Frontal cortex (tissue), 2 donors: ENCODE results near the gene PA2G4.

DNA sequence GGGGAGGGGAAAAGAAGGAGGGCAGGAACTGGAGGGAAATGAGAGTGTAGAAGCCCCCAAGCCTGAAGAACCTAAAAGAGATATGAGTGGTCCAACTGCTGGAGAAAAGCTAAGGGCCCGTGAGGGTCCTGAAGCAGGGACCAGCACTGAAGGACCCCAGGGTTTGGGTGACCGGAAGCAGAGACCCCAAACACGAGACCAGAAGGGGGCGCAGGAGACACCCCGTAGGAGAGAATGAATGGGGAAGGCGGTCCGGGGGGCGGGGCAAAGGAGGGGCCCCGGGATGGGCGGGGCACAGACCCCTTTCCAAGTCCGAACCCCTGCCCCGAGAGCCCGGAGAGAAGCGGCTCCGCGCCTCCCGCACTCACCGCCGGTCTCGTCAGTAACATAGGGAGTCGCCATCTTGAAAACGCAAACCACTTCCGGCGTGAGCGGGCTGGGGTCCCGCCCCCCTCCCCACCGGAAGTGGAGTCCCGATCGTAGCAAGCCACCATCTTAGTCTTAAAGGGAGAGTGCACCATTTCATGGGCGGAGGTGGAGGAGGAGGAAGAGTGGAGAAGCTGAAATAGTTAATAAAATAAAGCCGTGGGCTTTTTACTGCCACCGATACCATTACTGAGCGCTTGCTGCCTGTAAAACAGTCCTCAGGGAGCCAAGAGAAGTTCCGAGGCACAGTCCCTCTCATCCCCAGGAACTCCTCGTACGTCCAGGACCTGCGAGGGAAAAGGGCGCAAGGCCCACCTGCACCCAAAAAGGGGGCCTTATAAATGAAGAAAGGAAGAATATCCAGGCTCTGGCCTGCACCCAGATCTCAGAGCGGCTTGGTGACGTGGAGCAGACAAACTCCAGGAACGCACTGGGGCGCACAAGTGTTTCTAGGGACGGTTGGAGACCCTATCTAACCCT, 733 bp downstream of the PYM1 start:
- RAMPAGE, long total RNA, result start-site peak on the minus strand centred at position 420 of the sequence, 21 bp wide, 241 and 32 reads in 2 replicates

GRCh38 chr12:55931278-55931859, 407 bp downstream of the DGKA start:
- RAMPAGE, long total RNA, result no peak

DNA sequence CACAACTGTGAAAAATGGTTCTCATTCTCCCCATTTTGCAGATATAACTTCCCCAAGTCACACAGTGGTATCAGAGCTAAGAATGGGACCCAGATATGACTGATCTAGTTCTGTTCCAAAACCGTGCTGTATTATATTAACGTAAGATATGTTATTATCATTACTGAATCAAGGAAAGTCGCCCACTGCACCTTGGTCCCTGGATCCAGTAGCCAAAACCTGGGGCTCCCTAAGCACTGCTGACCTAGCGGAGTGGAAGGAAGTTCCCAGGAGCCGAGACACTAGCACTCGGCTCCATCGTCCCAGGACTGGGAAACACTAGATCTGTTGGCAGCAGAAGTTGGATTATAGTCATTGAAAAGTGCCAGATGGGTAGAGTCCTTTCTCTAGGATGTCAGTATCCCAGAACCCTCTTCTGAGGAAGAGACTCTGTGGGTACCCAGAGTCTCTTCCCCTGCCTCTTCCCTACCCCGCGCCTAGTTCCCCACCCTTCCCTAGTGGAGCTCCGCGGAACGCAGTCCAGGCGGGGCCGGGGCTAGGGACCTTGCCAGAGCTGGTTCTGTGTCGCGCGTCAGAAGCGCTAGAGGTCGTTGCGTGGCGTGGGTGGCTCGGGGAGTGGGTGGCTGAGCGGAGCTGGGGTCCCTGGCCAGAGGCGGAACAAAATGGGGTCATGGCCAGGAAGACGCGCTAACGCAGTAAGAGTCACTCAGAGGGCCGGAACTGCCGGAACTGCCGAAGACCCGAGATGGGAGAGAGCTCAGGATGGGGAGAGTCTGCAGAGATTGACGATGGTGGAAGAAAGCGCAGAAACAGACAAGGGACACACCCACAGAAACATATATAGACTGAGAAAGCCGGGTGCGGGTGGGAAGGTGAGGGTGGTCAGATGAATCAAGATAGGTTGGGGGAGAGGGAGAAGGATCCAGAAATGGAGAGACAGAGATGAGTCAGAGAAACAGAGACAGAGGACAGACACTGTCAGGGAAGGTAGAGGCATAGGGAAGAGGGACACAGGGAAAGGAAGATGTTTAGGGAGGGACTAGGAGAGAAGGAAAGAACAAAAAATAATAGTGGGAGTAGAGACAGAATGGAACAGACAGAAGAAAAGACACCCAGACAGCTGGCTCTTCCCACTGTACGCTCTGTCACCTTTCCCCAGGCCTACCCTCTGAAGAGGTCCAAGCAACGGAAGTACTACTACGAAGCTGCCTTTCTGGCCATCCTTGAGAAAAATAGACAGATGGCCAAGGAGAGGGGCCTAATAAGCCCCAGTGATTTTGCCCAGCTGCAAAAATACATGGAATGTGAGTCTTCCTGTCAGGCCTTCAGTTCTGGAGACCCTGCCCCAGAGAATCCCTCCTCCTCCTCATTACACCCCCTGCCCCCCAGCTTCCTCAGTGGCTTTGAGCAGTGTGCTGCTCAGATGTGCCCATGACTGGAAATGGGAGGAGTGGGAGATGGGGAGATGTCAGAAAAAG, 4.8 kb downstream of the DGKA start:
- RAMPAGE, long total RNA, result no peak

DNA sequence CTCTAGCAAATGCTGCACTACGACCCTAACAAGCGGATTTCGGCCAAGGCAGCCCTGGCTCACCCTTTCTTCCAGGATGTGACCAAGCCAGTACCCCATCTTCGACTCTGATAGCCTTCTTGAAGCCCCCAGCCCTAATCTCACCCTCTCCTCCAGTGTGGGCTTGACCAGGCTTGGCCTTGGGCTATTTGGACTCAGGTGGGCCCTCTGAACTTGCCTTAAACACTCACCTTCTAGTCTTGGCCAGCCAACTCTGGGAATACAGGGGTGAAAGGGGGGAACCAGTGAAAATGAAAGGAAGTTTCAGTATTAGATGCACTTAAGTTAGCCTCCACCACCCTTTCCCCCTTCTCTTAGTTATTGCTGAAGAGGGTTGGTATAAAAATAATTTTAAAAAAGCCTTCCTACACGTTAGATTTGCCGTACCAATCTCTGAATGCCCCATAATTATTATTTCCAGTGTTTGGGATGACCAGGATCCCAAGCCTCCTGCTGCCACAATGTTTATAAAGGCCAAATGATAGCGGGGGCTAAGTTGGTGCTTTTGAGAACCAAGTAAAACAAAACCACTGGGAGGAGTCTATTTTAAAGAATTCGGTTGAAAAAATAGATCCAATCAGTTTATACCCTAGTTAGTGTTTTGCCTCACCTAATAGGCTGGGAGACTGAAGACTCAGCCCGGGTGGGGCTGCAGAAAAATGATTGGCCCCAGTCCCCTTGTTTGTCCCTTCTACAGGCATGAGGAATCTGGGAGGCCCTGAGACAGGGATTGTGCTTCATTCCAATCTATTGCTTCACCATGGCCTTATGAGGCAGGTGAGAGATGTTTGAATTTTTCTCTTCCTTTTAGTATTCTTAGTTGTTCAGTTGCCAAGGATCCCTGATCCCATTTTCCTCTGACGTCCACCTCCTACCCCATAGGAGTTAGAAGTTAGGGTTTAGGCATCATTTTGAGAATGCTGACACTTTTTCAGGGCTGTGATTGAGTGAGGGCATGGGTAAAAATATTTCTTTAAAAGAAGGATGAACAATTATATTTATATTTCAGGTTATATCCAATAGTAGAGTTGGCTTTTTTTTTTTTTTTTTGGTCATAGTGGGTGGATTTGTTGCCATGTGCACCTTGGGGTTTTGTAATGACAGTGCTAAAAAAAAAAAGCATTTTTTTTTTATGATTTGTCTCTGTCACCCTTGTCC, 2.0 kb upstream of the RAB5B start:
- RAMPAGE, long total RNA, result no peak

DNA sequence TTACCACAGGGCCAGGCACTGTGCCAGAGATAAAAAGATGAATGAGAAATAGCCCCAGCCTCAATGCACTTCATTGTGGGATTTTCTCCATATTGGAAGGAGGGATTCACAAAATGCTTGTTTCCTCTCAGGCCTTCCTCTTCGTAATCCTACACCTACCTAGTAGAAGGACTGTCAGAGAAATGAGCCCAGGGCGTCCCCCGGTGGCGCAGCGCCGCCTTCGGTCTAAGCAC, 336 bp upstream of the RPS26 start:
- RAMPAGE, long total RNA, result no peak

- RAMPAGE, long total RNA, result no peak
Observed at GRCh38 chr12:56085020-56085471, 5.1 kb downstream of the ERBB3 start.

DNA sequence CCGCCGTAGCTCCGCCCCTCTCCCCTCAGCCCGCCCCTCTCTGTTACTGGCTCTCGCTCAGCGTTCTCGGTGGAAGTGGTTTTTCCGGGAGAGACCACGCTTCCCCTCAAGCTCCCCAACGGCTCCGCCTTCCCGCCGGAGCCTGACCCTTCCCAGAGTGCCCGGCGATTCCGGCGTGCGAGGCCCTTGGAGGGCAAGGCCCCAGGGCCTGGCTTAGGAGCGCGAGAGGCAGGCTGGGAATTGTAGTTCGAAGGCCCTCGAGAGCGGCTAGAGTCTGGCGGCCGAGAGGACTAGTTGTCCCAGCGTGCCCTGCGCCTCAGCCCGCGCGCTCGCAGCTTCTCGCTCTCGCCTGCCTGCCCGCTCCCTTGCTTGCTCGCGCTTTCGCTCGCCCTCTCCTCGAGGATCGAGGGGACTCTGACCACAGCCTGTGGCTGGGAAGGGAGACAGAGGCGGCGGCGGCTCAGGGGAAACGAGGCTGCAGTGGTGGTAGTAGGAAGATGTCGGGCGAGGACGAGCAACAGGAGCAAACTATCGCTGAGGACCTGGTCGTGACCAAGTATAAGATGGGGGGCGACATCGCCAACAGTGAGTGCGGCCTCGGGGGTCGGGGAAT, at the start of gene PA2G4:
PA2G4 (plus strand) TSS at position 319 of the 613 bp plus-strand sequence.
- RAMPAGE, long total RNA, result no peak

DNA sequence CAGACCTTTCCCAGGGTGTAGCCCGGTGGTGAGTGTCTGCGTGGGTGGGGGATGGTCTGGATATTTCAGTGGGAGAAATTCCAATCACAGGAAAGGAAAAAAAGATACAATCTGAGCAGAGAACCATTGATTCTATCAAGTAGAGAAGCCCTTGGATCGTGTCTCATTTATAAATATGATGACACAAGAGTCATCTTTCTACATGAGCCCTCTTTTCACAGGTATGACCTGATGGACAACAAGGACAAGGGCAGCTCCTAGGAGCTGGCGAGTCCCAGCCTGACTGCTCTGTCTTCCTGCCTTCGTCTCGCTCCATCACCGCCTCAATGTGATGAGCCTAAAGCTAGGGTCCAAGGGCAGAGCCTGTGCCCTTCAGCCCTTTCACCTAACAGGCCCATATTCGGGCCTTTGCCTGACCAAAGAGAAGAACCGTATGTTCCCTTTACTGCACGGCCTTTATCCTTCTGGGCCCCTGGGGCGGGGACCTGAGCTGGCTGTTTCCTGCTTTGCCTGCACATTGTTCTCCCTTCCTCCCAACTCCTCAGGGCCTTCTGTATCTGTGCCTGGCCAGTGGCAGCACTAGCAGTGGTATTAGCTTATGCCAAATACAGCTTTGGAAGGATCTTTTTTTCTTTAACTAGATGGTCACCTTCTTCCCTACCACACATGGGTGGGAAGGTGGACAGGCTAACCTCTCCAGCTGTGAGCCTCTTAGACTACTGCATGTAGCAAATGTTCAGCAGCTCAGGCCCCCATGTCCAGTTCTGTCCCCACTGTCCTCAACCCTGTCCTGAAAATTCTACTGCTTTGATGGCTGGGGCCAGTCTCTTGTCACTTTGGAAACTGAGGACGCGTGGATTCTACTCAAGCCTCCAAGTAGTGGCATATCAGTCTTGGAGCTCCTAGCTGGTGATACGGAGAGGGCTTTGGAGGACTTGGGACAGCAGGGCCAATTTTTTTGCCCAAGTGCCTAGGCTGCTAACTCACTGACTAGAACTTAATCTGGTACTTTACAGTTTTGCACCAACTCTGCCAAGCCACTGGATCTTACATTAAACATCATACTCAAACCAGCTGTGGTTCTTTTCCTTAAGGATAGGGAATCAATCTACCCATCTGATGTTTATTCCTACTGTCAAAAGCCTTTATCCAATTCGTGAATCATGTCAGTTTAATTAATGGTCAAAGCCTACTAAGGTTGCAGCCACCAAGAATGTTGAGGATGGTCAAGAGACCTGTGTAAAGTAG, 8.4 kb upstream of the MYL6B start:
- RAMPAGE, long total RNA, result no peak

- RAMPAGE, long total RNA, result no peak
Observed at GRCh38 chr12:56146428-56147399, 5.7 kb upstream of the MYL6B start.

GRCh38 chr12:56159839-56161011, 2.1 kb downstream of the MYL6 start:
- RAMPAGE, long total RNA, result no peak

DNA sequence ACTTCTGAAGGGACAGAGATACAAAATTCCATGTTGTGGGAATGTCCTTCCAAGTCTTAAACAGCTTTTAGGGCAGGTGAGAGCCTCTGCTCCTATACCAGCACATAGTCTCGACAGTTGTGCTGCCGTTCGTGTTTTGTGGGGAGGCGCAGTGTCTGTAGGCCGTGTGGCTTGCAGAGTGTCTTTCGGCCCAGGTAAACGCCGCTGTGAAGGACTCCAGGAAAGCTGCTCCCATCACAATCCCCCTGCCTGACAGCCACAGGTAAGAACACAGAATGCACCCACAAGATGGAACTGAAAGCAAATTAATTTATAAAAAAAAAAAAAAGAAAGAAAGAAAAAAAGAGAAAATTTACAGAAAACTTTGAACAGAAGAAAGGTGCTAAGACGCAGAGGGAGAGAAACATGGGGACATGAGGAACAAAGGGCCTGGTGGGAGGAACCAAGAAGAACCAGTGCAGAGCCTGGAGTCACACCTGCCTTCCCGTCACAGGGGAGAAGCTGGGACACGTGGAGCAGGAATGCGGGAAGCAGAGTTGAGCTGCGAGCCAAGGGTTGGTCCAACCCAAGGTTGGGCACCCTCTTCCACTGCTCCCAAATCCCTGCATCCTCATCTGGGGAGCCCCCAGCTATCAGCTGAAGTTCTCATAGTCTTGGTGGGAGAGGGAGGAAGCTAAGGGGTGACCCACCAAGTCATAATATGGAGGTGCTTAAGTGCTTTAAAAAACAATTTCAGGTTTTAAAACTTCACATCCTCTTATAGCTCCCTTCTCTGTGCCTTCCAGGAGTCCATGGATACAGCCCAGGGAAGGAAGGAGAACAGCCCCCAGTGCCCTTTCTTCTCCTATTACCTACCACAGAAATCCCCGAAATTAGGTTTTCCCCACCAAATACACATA, 4.2 kb downstream of the MYL6 start:
- RAMPAGE, long total RNA, result no peak

GRCh38 chr12:56163255-56163909, 5.2 kb downstream of the MYL6 start:
- RAMPAGE, long total RNA, result no peak

DNA sequence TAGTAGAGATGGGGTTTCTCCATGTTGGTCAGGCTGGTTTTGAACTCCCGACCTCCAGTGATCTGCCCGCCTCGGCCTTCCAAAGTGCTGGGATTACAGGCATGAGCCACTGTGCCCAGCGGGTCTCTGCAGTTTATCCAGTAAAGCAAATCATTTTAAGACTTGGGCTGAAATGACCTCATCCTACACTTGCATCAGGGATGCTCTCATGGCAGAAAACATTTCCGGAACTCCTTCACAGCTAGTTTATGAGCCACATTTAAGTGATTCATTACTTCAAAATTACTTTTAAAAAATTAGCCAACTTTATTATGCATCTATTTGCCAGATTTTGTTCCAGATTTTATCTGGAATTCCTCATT, 7.5 kb upstream of the SMARCC2 start:
- RAMPAGE, long total RNA, result no peak

GRCh38 chr12:56334080-56334882, 481 bp upstream of the PAN2 start:
- RAMPAGE, long total RNA, result no peak

GRCh38 chr12:56358711-56359428, 1.0 kb downstream of the STAT2 start:
- RAMPAGE, long total RNA, result no peak

GRCh38 chr12:56603839-56604905, 26.0 kb downstream of the BAZ2A start:
- RAMPAGE, long total RNA, result no peak

- RAMPAGE, long total RNA, result no peak
Observed at GRCh38 chr12:56614547-56614906, 15.6 kb downstream of the BAZ2A start.

- RAMPAGE, long total RNA, result no peak
Observed at GRCh38 chr12:56643171-56644017, 2.4 kb downstream of the ATP5F1B start.

GRCh38 chr12:56676940-56677632, 11.0 kb downstream of the PTGES3 start:
- RAMPAGE, long total RNA, result no peak

DNA sequence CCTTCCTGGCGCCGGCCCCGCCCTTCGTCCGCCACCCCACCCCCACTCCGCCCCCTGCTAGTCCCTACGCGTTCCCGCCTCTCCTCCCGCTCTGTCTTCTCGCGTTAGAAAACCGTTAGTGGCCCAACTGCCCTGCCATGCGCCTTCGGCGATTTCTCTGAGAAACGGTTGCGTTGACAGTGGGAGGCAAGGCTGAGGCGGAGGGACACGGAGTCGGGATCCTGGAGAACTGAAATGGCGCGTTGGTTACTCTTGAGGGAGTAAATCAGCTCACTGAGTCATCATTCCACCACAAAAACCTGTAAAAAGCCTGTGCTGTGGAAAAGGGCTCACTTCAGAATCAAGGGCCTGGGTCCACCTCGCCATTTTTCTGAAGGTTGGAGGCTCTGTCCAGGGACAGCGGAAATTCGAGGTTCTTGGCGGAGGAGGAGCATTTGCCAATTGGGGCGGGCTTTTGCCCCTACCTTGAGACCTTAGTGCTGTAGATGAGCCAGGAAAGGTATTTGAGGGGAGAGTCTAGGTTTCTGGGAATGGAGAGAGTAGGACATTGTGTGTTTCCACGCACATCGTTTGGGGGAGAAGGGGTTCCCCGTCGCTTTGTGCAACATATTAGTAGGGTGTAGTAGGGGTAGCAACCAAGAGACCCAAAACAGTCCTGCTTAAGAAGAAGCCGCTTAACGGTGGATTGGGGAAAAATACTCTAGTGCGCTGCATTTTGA, 495 bp upstream of the PTGES3 start:
- RAMPAGE, long total RNA, result no peak